SK-MEL-5 (cell line): ENCODE data around the genes PDXDC1 and BMERB1.

GRCh38 chr16:14501390-14502385, 128.4 kb downstream of the PARN start:
RAMPAGE:
- cytosol, long total RNA, result no peak
- long total RNA, result no peak
- nucleus, long total RNA, result no peak

GRCh38 chr16:14607991-14608503, 22.0 kb downstream of the PARN start:
RAMPAGE:
- cytosol, long total RNA, result no peak
- long total RNA, result no peak
- nucleus, long total RNA, result no peak

DNA sequence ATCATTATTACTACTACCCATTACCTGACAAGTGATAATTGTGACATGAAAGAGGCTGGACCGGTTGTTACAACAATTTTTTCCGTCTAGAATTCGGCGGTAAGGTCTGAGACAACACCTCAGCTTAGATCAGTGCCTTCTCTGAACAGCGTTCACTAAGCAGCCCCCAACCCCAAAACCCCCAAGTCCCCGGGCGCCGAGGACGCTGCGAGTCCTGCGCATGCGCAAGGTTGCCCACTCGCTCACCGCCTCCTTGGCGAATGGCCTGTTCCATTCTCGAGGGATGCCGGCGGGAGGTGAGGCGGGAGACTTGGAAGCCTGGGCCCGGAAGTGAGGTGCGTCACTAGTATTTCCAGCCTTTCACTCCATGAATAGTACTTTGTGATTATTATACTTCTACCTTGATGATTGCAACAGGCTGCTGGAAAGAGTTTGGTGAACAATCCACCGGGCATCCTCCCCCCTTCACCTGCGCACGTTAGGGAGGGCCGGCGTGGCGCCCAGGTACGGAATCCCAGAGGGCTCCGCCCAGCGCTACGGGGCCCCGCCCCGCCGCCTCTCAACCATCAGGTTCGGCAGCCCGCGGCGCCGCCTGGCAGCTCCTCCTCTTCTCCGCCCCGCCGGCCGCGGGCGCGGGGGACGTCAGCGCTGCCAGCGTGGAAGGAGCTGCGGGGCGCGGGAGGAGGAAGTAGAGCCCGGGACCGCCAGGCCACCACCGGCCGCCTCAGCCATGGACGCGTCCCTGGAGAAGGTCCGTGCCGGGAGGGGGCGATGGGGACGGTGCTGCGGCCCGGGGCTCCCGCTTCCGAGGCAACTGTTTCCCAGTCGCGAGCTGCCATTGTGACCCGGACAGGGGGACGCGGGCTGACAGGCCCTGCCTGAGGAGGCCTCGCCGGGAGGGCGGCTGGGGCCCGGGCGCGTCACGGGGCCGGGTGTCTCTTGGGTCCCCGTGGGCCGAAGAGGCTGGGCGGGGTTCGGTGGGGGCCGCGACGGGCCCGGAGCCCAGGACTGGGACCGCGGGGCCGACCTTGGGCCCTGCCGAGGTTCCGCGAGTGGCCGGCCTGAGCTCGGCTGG, at the start of gene PDXDC1:
Gene PDXDC1 (plus strand): TSS at position 557 of the 1,075 bp plus-strand sequence.
RAMPAGE:
- cytosol, long total RNA, result start-site peak on the plus strand centred at position 650 of the sequence, 98 bp wide, 1,481 and 696 reads in 2 replicates
- long total RNA, result start-site peak on the plus strand centred at position 648 of the sequence, 94 bp wide, 1,201 and 423 reads in 2 replicates
- nucleus, long total RNA, result start-site peak on the plus strand centred at position 638 of the sequence, 107 bp wide, 1,287 and 99 reads in 2 replicates

DNA sequence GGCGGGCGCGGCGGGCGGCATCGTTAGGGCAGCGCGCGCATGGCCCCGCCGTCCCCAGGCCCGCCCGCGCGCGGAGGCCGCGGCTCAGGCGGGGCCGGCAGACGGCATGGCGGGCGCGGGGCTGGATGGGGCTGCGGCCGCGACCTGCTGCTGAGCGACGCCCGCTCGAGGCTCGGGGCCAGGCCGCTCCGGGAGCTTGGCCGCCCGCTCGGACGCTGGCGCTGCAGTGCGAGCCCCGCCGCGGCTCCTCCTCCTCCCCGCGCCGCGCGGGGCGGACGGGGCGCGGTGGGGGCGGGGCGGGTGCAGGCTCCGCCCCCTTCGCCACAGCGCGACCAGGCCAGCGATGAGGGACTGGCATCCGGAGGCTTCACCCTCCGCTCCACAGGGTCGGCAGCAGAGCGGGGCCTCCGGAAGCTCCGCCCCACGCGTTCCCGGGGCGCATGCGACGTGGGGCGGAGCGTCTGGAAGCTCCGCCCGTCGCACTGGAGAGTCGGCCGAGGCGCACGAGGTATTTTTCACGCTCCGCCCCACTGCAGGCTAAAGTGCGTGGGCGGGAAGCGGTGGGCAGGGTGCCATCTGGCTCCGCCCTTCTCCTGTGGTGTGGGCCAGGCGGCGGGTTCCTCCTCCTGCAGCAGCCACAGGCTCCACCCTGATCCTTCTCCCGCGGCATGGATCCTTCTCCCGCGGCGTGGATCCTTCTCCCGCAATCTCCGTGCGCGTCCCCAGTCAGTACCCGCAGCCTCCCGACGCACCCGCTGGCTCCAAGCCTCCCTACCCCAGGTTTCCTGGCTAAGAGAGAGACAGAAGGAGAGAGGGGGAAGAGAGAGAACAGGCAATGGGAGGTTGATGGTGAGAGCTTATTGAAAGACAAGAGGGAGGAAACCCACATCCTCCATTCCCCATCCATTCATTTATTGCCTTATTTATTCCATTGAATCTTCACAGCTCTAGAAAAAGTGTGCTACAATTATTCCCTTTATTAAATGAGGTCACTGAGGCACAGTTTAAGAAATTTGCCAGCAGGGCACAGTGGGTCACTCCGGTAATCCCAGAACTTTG, 60.8 kb upstream of the RRN3 start:
RAMPAGE:
- cytosol, long total RNA, result no peak
- long total RNA, result no peak
- nucleus, long total RNA, result no peak

DNA sequence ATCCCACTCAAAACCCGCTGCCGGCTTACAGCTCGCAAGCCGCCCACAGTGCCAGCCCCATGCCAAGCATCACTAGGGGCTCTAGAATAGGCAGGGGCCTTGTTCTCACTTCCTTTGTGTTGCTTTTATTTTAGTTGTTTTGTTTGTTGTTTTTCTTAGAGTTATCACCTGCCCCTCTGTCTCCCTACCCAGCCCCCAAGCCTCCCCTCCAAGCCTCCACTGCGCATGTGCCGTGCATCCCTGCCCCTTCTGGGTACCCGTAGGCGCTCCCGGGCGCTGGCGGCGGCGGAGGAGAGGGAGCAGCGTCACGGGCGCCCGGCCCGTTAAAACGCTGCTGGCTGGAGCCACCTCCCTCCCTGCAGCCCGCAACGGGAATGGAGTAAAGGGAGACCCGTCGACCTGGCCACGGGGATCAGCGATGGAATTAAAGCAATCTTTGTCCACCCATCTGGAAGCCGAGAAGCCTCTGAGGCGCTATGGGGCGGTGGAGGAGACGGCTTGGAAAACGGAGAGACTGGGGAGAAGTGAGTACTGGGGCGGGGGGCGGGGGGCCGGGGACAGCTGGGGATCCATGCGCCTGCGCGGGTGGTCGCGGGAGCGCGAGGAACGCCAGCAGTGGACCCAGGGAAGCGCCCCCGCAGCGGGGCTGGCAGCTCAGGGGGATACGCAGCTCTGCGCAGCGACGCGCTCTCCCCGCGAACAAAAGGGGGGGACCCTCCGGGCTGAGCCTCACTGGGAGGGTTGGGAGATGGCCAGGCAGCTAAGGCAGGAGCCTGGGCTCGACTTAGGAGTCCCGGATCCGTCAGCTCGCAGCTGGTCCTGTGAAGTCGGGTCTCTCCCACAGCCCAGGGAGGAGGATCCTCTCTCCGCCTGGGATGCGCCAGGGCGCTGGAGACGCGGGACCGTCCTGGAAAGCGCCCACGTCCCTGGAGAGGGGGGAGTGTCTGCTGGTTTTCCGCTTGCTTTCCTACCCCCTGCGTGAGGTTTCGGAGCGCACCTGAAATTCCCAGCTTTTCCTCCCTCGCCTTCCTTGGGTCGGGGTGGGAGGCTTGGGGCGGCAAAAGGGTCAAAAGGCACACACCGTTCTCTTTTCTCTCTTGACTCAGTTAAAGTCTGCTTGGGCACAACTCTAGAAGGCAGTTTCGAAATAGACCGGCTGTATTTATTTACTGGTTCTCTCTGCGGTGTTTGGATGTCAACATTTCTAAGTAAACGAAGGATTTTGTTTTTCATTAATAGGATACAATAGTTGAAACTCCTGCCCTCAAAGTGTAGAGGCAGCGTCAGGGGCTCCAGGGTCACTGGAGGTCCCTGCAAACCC, at the start of gene BMERB1:
Gene BMERB1 (plus strand): TSS at position 353 of the 1,321 bp plus-strand sequence.
RAMPAGE:
- cytosol, long total RNA, result start-site peak on the plus strand centred at position 277 of the sequence, 18 bp wide, 204 and 194 reads in 2 replicates; start-site peak on the plus strand centred at position 354 of the sequence, 6 bp wide, 23 and 22 reads in 2 replicates
- long total RNA, result no peak
- nucleus, long total RNA, result start-site peak on the plus strand centred at position 274 of the sequence, 11 bp wide, 99 and 42 reads in 2 replicates

DNA sequence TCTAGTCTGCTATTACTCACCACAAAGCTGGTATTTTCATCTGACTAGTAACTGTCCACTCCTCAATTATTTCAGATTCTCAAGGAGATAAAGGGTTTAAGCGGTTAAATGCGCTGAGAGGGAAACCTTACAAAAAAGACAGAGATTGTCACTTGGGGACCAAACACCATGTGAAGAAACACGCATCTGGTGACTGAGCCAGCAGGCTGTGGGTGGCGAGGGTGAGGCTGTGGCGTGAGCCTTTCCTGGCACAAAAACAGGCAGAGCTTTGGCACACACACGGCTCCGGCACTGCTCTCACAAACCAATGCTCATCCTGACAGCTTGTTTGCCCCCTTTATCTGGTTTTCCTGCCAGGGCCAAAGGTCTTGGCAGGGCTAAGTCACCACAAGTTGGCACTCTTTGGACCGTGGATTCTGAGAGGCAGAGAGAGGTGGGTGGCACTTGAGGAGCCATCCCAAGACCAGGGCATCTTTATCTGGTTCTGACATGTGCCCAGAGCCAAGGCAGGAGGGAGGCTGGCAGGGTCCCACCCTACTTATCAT, 38.0 kb downstream of the MARF1 start:
RAMPAGE:
- cytosol, long total RNA, result no peak
- long total RNA, result no peak
- nucleus, long total RNA, result no peak

GRCh38 chr16:15653269-15653744, 3.3 kb downstream of the NDE1 start:
RAMPAGE:
- cytosol, long total RNA, result no peak
- long total RNA, result no peak
- nucleus, long total RNA, result no peak

DNA sequence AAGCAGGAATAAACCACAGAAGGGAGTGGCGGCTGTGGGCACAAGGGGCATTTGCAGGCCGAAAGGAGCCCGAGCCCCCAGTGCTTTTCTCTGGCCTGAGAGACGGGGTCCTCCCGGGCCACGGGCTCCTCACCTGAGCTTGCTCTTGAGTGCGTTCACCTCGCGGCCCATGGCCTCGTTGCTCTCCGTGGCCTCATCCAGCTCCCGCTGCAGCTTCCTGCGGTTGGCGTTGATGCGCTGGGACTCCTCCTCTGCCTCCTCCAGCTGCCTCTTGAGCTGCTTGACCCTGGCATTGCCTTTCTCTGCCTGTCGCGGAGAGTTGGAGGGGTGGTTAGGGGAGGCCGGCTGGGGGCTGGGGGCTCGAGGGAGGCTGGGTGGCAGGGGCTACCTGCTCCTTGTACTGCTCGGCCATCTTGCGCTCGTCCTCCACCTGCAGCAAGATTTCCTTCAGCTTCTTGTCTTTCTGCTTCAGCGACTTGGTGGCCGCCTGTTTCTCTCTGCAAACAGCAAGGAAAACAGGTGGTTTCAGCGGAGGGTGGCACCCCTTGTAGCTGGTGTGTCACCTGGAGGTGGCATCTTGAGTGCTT, 64.8 kb downstream of the NDE1 start:
RAMPAGE:
- cytosol, long total RNA, result no peak
- long total RNA, result no peak
- nucleus, long total RNA, result no peak

RAMPAGE:
- cytosol, long total RNA, result no peak
- long total RNA, result no peak
- nucleus, long total RNA, result no peak
These were observed 2.6 kb downstream of the CEP20 start for GRCh38 chr16:15885620-15886358.

RAMPAGE:
- cytosol, long total RNA, result no peak
- long total RNA, result no peak
- nucleus, long total RNA, result no peak
These were observed 58.4 kb downstream of the ABCC1 start for GRCh38 chr16:16007593-16008427.

DNA sequence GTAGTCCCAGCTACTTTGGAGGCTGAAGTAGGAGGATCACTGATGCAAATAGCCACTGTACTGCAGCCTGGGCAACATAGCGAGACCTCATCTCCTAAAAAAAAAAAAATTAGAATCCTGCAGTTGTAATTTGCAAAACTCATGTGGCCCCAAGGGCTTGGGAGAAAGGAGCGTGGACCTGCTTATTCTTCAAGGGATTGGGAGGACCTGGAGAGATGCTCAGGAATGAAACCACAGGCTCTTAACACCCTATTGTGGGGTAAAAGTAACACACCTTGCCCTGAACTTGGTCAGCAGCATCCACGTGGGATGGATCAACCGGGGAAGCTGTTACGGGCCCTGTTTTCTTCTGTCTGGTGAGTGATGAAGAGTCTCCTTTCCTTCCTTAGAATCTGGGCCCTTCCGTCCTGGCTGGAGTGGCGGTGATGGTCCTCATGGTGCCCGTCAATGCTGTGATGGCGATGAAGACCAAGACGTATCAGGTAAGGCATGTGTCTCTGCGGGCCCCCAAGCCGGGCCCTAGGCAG, 103.0 kb downstream of the ABCC1 start:
RAMPAGE:
- cytosol, long total RNA, result no peak
- long total RNA, result no peak
- nucleus, long total RNA, result no peak

GRCh38 chr16:17125545-17125987, 345.2 kb downstream of the XYLT1 start:
RAMPAGE:
- cytosol, long total RNA, result no peak
- long total RNA, result no peak
- nucleus, long total RNA, result no peak

RAMPAGE:
- cytosol, long total RNA, result no peak
- long total RNA, result no peak
- nucleus, long total RNA, result no peak
These were observed 141.9 kb downstream of the XYLT1 start for GRCh38 chr16:17328790-17329329.

DNA sequence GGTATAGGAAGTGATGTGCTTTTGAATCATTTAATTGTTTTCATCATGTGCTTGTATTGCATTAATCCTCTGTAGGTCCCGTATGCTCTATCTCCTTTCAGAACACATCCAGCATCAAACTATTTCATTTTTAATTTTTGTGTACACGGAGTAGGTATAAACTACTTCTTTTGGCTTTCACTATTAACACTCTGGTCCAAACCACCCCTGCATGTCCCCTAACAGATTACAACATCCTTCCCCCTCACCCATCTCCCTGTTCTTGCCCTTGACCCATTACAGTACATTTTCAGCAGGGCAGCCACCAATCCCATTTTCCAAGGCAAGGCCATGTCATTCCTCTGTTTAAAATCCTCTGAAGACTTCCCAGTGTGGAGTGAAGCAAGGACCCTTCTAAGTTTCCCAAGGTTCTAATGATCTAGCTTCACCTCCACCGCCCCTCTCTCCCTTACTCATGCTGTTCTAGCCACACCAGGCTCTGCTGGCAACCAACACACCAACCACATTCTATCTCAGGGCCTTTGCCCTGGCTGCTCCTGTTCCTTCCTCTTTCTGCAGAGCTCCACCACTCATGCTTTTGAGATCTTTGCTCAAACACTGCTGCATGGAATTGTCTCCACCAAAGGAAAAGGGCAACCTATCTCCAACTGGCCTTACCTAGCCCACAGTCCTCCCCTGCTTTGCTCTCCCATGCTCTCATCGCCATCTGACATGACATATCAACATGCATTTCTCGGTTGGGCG, 128.9 kb downstream of the XYLT1 start:
RAMPAGE:
- cytosol, long total RNA, result no peak
- long total RNA, result no peak
- nucleus, long total RNA, result no peak

DNA sequence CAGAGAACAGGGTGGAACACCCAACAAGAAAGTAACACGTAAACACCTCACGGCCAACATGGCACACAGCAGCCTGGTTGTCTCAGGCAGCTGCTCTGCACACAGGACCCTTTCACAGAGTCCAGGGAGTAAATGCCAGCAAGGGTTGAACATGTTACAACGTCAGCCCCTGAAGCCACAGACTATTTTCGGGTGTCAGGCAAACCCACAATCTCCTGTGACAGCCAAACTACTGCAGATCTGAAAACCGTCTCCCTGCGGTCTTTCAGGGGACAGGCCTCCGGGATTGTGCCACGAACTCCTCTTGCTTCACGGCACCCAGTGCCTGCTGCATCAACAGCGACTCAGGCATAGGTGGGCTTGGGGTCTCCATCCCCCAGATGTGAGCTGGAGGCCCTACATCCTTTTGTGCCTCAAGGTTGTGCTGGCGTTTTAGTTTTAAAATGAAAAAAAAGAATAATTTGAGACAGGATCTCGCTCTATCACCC, 127.7 kb downstream of the XYLT1 start:
RAMPAGE:
- cytosol, long total RNA, result no peak
- long total RNA, result no peak
- nucleus, long total RNA, result no peak

DNA sequence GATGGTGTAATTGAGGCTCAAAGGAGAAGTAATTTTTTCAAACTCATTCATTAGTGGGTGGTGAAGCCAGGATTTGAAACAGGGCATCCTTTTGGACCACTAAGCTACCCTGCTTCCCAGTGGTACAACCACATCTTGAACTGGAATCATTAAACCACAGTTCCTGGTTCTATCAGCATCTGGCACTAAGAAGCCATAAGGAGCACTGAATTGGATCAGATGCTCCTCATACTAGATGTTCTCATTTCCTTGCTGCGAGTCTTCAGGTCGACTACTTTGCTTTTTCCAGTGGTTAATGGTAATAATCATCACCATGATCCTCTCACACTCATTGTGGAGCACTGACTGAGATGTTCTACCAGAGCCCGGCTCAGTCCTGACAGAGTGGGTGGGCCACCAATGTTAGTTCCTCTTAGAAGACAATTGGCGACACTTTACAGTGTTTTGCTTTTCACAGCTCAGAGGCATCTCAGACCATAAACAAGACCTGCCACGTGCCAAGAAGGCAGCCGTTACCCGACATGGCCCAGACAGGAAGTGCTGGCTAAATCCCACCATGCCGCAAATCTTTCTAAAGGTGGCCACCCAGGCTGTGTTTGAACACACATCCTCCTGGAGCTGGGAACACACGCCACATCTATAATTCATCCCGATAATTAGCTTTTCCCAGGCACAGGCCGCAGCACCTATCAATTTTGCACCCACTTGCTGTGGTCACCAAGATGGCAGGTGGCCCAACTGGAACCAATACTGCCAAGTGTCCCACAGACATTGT, 103.8 kb downstream of the XYLT1 start:
RAMPAGE:
- cytosol, long total RNA, result no peak
- long total RNA, result no peak
- nucleus, long total RNA, result no peak

GRCh38 chr16:17370255-17370784, 100.4 kb downstream of the XYLT1 start:
RAMPAGE:
- cytosol, long total RNA, result no peak
- long total RNA, result no peak
- nucleus, long total RNA, result no peak

DNA sequence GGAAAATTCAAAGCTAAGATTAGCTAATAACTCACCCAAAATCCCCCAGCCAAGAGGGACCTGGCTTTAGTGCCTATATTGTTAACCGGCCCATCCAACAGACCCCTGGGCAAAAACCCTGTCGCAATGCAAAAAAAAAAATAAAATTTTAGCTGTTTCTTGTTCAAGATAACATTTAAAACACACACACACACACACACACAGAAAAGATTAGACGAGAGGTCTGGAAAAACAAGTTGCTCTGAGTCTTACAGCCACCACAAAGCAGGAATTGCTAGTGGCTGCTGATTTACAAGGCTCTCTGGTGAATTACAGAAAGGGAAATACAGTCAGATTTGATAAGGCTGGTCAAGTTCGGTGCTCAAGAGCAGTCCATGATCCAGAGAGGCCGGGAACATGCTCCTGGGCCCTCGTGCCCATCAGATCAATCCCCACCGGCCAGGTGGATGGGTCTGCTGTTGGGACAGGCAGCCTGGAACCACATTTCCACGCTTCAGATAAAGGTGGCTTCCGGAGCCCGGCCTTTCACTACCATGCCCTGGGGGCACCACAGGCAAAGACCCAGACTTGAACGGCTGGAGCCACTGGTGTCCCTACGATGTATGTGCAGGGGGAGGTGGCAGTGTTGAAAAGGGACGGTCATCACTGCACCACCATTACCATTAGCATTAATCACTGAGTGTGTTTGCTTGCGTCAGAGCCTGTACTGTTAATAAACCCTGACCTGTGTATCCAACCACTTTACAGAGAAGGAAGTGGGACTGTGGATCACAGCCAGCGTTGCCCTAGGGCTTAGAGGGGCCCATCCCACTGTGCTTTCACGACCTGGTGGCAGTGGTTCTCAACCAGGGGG, 95.2 kb downstream of the XYLT1 start:
RAMPAGE:
- cytosol, long total RNA, result no peak
- long total RNA, result no peak
- nucleus, long total RNA, result no peak

DNA sequence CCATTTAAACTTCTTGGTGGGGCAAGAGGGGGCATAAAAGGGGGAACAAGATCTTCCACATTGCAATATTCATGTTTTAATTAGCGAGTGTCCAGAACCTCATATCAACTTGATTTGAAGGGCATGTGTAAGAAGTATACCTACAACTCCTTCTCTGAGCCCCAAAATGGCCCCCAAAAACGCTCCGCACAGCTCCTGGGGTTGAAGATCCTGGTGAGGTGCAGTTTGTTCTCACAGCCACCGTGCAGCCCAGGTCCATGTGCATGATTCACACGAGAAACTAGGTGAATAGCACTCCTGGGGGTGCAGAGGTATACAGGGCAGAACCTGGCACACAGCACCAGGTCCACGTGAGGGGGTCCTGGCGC, 58.8 kb downstream of the XYLT1 start:
RAMPAGE:
- cytosol, long total RNA, result no peak
- long total RNA, result no peak
- nucleus, long total RNA, result no peak

DNA sequence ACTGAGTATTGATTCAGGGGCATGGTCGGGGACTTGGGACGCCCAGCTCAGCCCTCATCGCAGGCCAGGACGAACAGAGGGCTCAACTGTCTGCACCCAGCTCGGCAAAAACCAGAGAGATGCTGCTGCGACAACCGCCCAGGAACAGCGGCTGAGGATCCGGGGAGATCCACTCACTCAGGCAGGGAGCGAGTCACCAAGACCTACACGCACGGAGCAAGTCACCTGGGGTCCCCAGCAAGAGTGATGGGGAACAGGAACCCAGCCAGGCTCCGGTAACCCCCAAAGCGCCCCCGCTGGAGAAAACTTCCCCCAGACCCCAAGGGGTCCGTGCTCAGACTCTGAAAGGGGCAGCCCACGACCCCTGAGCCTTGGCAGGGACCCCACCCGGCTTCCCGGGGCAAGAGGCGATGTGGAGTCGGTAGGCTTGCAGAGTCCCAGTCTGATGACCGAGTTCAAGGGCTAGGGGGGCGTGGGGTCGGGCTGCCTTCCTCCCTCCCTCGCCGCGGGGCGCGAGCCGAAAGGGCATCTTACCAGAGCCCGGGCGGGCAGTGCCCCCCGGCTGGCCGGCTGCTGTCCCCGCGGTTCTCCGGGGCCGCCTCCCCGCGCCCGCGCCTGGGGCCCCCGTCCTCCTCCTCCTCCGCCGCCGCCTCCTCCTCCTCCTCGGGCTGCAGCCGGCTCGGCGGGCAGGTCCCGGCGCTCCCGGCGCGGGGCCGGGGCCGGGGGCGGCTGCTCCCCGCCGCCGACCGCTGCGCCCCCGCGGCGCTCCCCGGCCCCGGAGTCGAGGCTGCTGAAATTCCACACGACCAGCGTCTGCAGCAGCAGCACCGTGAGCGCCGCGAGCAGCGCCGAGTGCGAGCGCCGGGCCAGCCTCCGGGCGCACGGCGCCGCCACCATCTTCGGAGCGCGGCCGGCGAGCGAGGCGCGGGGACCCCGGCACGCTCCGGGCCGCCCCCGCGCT, 580 bp downstream of the XYLT1 start:
RAMPAGE:
- cytosol, long total RNA, result no peak
- long total RNA, result no peak
- nucleus, long total RNA, result no peak